ENCODE measurements around the genes PHOX2B, KCTD8, GABRG1 and FRYL.

DNA sequence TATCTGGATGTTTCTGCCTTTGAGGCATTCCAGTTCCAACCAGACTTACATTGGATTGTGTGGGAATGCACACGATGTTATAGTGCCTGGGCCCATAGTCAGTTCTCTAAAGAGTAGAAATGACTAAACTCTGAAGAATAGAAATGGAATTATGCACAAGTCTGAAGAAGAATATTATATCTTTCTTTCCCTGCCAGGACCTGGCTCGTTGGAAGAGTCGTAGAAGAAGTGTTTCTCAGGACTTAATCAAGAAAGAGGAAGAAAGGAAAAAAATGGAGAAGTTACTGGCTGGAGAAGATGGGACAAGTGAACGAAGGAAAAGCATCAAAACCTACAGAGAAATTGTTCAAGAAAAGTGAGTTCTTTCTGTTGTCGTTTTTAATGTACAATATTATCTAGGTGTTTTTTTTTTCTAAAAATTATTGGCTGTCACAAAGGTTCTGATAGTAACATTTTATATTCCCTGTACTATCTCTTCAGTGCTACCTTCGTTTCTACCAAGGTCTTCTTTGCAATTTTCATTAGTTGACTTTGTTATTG is 102.5 kb downstream of the PHOX2B start:
- PRO-cap, 5 experiments: no peak in any of the 5 experiments
- RAMPAGE, long total RNA, 2 experiments: no peak in any of the 2 experiments
- RRBS: no CpG with 5 or more reads among the region's 6 CpGs

DNA sequence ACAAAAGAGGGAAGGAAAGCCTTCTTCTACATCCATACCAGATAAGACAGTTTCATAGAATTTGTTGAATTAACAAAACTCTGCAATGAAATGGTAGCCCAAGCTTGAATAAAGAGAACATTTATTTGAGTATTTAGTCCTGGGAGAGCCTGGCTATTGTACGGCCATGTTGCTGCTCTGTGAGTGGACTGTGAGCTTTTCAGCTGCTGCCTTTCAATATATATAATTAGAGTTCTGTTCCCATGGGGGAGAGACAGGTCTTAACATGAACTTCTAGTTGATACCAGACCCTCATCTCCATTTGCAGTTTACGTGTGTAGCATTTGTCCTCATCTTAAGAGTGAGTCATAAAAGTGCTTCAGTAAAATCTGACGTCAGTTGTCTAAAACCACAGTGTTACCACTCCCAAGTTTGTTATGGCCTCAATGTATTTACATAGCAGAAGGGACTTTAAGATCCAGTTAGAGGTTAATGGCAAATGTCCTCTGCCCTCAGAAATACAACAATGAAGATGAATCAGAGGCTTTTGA is 38.7 kb downstream of the PHOX2B start:
- PRO-cap, 5 experiments: no peak in any of the 5 experiments
- RAMPAGE, long total RNA, 2 experiments: no peak in any of the 2 experiments
- RRBS: no CpG with 5 or more reads among the region's 3 CpGs

DNA sequence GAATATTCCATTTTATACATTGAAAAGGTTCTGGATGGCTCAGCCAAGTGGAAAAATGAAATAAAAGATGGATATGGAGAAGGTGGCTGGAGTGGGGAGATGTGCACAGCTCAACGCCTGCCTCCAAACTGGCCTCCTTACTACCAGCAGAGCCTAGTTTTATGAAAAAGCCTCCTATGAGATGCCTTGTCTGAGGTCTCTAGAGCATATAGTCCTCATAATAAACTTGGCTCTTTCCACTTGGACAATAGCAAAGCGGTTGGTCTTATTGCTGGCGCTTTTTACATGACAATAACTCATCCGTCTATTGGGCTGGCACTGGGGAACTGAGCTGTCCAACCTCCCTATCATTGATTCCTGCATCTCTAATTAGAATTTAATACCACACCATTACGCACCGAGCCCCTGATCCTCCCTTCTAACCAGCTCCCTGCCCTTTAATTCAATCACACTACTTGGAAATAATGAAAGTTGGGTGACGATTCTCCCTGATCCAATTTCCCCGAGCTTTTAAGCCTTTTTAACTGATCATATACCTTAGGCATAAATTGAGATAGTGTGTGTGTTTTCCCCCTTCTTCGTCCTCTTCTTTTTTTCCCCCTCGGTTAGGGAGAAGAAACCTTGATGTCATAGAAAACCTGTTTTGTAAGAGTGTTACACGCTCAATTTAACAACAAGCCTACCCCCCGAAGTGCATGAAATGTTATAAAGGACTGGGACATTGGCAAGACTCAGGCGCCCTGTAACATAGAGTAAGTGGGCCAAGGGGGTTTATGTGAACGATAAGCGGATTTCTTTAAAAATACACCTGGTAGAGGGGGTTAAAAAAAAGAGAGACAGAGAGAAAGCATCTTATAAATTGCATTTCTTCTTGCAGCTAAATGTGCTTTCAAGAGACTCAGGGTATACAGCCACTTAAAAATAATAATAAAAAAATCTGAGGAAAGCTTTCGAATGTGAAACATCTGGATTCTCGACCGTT is at the start of gene PHOX2B:
Gene PHOX2B (minus strand): TSS at position 135 of the 982 bp plus-strand sequence.
- PRO-cap, 5 experiments: no peak in any of the 5 experiments
- RAMPAGE, long total RNA, 2 experiments: no peak in any of the 2 experiments
- RRBS: no CpG with 5 or more reads among the region's 18 CpGs

DNA sequence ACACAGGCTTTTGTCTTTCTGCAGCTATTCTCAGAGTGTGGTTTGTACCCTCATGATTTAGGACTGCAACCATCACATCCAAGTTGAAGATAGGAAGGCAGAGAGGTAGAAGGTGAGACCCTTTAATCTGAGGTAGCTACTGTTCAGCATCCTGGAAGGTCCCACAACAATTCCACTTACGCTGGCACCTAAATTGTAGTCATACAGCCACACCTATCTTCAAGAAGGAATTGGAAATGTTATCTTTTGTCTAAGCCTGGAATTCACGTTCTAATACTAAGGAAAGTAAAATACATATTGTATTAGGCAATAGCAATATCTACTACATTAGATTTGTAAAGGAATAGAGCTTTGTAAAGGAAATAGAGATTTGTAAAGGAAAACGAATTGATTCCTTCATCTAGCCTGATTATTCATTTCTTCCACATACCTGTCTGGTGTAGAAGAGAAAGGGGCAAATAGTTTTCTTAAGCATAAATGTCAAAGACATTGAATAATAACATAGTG is 76.4 kb upstream of the PHOX2B start:
- PRO-cap, 5 experiments: no peak in any of the 5 experiments
- RAMPAGE, long total RNA, 2 experiments: no peak in any of the 2 experiments
- RRBS: no CpG with 5 or more reads among the region's 3 CpGs

DNA sequence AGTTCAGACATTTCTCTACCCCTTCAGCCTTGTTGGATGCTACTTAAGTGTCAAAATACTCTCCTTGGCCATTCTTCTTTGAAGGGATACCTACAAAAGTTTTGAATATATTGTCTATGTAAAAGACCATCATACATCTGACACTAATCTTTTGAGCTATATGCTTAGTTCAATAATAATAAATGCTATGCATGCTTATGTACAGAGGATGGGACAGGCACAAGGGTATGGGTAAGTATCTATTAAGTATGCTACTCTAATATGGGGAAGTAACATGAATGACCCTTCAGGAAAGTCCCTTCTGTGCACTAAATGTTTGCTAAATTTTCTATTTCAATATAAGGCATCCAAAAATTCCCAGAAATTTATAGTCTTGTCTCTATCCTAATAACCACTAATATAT is 19.1 kb downstream of the ATP8A1 start:
- PRO-cap, 5 experiments: no peak in any of the 5 experiments
- RAMPAGE, long total RNA, 2 experiments: no peak in any of the 2 experiments

- PRO-cap, 5 experiments: no peak in any of the 5 experiments
- RAMPAGE, long total RNA, 2 experiments: no peak in any of the 2 experiments
- RRBS: 2% methylated on average over 43 of the region's 85 CpGs
Observed at GRCh38 chr4:44448433-44449418, at the start of gene KCTD8. TSS of gene KCTD8 (minus strand) at chr4:44448809.

GRCh38 chr4:46123732-46124441 is at the start of gene GABRG1:
TSS of gene GABRG1 (minus strand) at chr4:46124054.
- PRO-cap, 5 experiments: no peak in any of the 5 experiments
- RAMPAGE, long total RNA, 2 experiments: no peak in any of the 2 experiments
- RRBS: no CpG with 5 or more reads among the region's 17 CpGs

GRCh38 chr4:47531597-47532356 is 46.7 kb downstream of the ATP10D start:
- PRO-cap, 5 experiments: no peak in any of the 5 experiments
- RAMPAGE, long total RNA, 2 experiments: no peak in any of the 2 experiments
- RRBS: no CpG with 5 or more reads among the region's 4 CpGs

GRCh38 chr4:47548318-47548608 is 63.2 kb downstream of the ATP10D start:
- PRO-cap, 5 experiments: no peak in any of the 5 experiments
- RAMPAGE, long total RNA, 2 experiments: no peak in any of the 2 experiments
- RRBS: no CpG with 5 or more reads among the region's 4 CpGs

DNA sequence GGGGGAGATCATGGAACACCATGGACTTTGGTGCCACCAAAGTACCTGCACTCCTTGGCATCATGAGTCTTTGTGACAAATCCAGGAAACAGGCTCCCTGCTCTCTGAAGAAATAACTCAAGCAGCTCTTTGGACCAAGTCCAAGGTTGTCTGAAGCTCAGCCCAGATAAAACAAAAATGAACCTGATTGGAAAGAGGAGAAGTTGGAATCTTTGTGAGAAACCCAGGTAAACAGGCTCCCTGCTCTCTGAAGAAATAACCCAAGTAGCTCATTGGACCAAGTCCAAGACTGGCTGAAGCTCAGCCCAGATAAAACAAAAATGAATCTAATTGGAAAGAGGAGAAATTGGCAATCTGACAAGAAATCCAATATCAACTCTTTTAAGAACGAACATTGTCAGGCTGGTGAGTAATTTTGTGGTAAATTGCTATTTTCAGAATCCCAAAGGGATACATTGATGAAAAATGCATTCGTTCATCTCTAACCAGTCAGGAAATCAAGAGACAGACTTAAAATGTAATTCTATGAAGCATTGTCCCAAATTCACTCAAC is 16.6 kb upstream of the NFXL1 start:
- PRO-cap, 5 experiments: no peak in any of the 5 experiments
- RAMPAGE, long total RNA, 2 experiments: no peak in any of the 2 experiments
- RRBS: no CpG with 5 or more reads among the region's 2 CpGs

DNA sequence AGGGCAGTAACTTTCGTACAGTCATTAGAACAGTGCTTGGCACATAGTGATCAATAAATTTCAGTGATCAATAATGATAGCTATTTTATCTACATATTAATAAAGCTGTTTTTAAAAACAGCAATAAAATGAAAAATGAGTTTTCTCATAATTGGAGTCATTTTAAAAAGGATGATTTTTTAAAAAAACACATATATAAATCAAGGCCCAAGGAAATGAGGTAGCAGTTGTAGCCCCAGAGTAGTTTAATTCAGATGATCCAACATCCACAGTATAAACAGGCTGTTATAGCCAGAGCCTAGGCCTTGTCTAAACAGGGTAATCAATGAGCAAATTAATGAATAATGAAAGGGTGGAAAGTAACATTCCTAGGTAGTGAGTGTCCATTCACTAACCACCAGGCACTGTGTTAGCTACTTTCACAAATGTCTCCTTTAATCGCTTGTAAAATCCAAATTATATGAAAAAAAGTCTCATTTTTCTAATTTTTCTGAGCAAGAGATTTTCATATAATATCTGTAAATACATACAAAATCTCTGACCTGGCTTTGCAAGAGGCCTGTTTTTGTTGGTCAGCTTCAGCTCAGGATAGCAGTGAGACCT is 25.4 kb downstream of the TXK start:
- PRO-cap, 5 experiments: peak in 3 of 5 experiments; most common plus-strand start position 386 of the sequence (in 2); most common minus-strand start position 247 of the sequence (in 2)
- RAMPAGE, long total RNA, 2 experiments: no peak in any of the 2 experiments
- RRBS: no CpG with 5 or more reads among the region's 2 CpGs

- PRO-cap, 5 experiments: no peak in any of the 5 experiments
- RAMPAGE, long total RNA, 2 experiments: no peak in any of the 2 experiments
- RRBS: no CpG with 5 or more reads among the region's 17 CpGs
Observed at GRCh38 chr4:48127369-48128542, 6.3 kb downstream of the TXK start.

DNA sequence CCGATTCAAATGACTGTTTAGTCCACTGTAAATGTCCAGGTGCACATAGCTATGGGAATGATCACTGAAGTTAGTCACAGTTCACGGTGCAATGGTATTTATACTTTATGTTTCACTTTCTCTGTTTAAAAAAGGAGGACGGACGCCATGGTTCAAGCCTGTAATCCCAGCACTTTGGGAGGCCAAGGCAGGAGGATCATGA is 60.5 kb downstream of the ZAR1 start:
- PRO-cap, 5 experiments: peak in 1 of 5 experiments; most common plus-strand start position 129 of the sequence (in 1)
- RAMPAGE, long total RNA, 2 experiments: no peak in any of the 2 experiments
- RRBS: no CpG with 5 or more reads among the region's 4 CpGs

DNA sequence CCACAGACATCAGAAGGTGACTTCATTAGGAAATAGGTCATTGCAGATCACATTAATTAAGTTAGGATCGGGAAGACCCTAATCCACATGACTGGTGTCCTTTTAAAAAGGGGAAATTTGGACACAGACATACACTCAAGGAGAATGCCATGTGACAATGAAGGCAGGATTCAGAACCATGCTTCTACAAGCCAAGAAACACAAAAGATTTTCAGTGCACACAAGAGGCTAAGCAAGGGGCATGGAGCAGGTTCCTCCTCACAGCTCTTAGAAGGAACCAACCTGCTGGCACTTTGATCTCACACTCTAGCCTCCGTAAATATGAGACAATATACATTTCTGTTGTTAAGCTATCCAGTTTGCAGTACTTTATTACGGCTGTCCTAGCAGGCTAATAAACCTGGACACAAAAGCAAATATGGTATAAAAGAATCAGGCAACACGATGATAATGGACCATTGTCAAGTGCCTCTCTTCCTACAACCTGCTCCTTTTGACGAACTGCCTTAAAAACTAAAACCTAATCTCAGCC is 114.4 kb downstream of the ZAR1 start:
- PRO-cap, 5 experiments: no peak in any of the 5 experiments
- RAMPAGE, long total RNA, 2 experiments: no peak in any of the 2 experiments
- RRBS: no CpG with 5 or more reads among the region's 5 CpGs

DNA sequence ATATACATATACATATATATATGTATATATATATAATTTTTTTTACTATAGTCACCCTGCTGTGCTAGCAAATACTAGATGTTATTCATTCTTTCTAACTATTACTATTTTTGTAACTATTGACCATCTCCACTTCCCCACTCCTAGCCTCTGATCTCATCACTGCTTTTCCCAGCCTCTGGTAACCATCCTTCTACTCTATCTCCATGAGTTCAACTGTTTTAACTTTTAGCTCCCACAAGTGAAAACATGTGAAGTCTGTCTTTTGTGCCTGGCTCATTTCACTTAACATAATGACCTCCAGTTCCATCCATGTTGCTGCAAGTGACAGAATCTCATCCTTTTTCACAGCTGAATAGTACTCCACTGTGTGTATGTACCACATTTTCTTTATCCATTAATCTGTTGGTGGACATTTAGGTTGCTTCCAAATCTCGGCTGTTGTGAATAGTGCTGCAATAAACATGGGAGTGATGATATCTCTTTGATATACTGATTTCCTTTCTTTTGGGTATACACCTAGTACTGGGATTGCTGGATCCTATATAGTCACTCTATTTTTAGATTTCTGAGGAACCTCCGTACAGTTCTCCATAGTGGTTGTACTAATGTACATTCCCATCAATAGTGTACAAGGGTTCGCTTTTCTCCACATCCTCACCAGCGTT is 109.5 kb downstream of the FRYL start:
- PRO-cap, 5 experiments: no peak in any of the 5 experiments
- RAMPAGE, long total RNA, 2 experiments: no peak in any of the 2 experiments
- RRBS: no CpG with 5 or more reads among the region's 4 CpGs

GRCh38 chr4:48728749-48729361 is 51.2 kb downstream of the FRYL start:
- PRO-cap, 5 experiments: no peak in any of the 5 experiments
- RAMPAGE, long total RNA, 2 experiments: no peak in any of the 2 experiments
- RRBS: no CpG with 5 or more reads among the region's 16 CpGs

DNA sequence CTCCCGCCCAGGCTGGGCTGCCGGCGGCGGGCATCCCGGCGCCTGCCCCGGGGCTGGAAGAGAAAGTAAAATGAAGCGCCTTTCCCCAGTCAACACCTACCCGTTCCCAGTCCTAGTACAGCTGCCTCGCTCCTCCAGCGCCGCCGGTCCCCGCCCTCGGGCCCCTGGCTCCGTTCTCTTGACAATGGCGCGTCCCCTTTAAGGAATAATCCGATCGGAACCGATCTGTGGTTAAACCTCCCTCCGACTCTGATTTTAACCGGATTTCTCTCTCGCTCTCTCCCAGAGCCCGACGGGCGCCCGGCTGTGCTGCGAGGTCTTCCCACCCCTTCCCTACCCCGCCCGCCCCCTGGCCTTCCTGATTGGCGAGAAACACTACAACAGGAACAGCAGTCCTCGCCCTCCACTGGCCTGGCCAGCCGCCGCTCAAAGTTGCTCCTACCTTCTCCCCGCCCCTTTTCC is at the start of gene FRYL:
Gene FRYL (minus strand): TSS at position 302 of the 462 bp plus-strand sequence.
- PRO-cap, 5 experiments: peak in 5 of 5 experiments; most common plus-strand start position 285 of the sequence (in 1); most common minus-strand start position 335 of the sequence (in 4)
- RAMPAGE, long total RNA, 2 experiments: start-site peak on the minus strand in 1 of 2 experiments, centred at position 306 of the sequence, 109 to 607 reads per replicate
- RRBS: 2% methylated on average over 13 of the region's 36 CpGs

GRCh38 chr4:48813985-48814452 is 16.9 kb upstream of the OCIAD1 start:
- PRO-cap, 5 experiments: no peak in any of the 5 experiments
- RAMPAGE, long total RNA, 2 experiments: no peak in any of the 2 experiments
- RRBS: no CpG with 5 or more reads among the region's 2 CpGs

- PRO-cap, 5 experiments: no peak in any of the 5 experiments
- RAMPAGE, long total RNA, 2 experiments: no peak in any of the 2 experiments
- RRBS: no CpG with 5 or more reads among the region's 4 CpGs
Observed at GRCh38 chr4:49030573-49031936, 45.0 kb downstream of the CWH43 start.

- PRO-cap, 5 experiments: no peak in any of the 5 experiments
- RAMPAGE, long total RNA, 2 experiments: no peak in any of the 2 experiments
- RRBS: no CpG with 5 or more reads among the region's 17 CpGs
Observed at GRCh38 chr4:49287810-49288267, 301.8 kb downstream of the CWH43 start.